Rectum (tissue), 1 donor: ENCODE measurements around a stretch of chr2.

DNA sequence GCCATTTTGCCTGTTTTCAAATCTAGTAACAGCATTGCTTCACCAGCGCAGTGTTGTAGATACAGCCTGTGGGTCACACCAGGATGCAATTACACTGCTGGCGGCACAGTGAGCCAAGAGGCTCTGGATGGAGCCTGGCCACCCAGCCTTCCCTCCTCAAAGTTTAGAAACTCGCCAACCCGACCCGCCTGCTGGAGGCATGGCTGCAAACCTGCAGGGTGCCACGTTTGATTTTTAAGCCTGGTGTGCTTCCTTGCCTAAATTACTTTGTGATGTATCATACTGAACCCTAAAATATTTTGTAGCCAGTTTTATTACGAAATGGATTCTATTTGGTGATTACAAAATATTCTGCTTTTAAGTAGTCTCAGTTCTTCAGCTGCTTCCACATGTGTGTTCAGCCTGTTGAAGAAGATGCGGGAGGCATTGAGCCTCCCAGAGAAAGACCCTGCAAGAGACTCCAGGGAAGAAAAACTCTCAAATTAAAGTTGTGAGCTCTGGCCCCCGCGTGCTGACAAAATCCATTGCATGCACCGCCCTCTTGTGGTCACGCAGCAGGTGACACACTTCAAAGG lies 63.2 kb upstream of the TWIST2 start:
- PRO-cap = no peak

GRCh38 chr2:238845799-238846156 lies 2.1 kb upstream of the TWIST2 start:
- PRO-cap = no peak

DNA sequence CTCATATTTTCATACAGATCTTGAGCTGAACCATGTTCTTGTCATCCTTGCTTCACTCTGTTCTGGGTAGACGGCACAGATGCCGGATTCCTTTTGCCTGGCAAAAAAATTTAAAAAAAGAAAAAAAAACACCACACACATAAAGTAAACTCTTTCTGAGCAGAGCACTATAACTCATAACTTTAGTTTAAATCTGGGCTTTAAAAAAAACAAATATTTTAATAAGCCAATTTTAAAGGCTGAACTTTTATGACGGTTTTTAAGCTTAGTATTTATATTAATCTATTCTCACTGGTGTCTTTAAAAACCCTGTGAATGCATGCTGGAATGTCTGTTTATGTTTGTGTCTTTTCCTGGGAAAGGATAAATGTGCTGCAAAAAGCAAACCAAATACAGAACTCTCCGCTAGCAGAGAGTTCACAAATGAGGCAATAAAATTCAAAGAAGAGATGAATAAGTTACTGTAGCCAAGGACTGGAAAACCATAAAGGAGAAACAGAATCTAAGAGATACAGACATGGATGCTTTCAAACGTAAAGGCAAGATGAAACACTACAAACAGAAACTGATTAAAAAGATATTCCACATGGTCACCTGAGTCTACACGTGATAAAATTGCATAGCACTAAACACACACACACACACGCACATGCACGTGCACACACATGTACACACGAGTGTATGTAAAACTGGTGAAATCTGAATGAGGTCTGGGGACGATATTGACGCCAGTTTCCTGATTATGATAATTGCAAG lies 4.3 kb downstream of the TWIST2 start:
- PRO-cap = no peak

- PRO-cap = no peak
Measured at GRCh38 chr2:238856798-238857313, 9.0 kb downstream of the TWIST2 start.

- PRO-cap = bidirectional peak, plus-strand start at chr2:238864492, minus-strand start at chr2:238864298
Measured at GRCh38 chr2:238863967-238864751, 16.3 kb downstream of the TWIST2 start.

GRCh38 chr2:238904239-238904992 lies 56.5 kb downstream of the TWIST2 start:
- PRO-cap = no peak

DNA sequence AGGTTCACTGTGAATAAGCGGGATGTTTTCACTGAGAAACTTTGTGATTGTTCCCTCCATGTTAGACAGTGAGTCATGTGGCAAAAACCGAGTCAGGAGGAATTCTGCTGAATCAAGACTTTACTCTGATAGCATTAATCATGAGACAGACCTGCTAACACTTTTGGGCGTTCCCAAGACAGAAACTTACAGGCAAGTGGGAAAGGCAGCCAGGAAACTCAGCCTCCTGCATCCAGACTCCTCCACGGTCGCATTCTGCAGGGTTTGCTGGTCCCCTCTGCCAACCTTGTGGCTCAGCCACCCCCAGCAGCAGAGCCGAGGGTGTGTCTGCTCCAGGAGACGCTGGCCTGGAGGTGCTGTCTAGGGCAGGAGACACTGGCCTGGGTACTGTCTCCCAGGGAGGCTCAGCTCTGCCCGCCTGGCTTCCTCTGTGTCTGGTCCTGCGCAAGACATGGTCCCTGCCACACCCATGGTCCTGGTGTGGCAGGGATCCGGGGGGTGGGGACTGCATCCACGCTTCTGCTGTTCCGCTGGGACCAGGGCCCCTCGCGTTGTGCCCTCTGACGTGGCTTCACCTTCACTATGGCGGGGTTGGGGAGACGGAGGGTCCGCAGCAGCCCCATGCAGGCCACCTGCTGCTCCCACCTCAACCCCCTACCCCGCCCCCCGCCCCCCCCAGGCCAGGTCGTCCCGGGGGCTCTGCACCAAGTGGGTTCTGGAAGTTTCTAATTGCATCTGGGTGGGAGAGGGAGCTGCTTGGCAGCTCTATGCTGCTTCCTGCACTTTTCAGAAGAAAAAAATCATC lies 177.5 kb downstream of the TWIST2 start:
- PRO-cap = no peak

GRCh38 chr2:239075662-239076504 lies 228.0 kb downstream of the TWIST2 start:
- PRO-cap = bidirectional peak, plus-strand start at chr2:239075984, minus-strand start at chr2:239075780; bidirectional peak, plus-strand start at chr2:239076279, minus-strand start at chr2:239076041

- PRO-cap = no peak
Measured at GRCh38 chr2:239098298-239098709, 250.4 kb downstream of the TWIST2 start.

DNA sequence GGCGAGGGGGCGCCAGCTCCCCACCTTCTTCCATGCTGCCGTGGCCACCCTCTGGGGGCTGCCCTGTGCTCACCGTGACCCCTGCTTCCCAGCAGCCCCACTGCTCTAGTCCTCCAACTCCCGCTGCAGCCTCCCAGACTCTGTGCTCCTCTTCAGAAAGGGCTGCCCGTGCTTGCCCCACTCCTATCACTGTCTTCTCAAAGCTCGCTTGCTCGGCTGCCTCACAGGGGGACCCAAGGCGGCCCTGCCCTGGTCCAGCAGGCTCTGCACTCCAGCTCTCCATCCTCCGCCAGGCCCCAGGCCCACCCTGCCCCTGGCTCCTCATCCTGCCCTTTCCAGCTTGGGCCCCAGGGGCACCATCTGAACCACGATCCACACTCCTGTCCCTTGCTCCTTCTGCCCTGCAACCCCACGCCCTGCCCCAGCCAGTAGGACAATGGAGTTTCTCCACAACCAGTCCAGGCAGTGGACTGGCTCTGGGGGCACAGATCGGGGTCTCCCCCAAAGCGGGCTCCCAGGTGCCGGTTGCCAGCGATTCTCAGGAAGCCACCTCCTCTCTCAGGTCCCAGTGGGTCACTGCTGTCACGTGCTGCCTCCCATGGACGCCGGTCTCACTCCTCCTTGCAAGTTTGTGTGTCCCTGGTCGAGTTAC lies 238.7 kb downstream of the HDAC4 start:
- PRO-cap = no peak

DNA sequence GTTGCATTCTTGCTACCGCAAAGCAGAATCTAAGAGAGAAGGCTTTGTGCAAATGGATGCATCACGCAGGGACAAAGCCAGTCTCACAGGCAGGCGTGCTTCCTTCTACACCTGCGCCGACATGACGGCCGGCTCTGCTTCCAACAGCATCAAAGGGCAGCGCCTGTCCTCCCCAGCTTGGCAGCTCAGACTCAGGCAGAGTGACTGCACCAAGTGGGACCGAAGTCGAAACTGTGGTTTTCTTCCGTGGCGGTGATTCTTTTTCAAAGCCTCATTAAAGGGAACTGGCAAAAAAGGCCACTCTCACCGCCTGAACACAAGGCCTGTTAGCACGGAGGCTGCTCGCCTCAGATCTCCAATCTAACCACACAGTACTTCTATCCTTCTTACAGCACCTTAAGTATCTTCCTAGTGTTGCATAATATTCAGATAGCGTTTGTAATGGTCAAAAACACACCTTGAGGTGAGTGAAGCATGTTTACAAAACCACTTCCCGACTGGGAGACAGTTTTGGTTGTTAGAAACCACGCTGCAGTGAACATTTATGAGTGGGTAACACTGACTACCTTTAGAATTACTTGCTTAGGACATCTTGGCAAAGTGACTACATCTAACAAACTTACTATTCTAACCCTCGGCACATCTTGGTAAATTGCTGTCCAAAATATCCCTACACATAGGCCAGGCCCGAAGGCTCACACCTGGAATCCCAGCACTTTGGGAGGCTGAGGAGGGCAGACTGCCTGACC lies 236.4 kb downstream of the HDAC4 start:
- PRO-cap = no peak

- PRO-cap = bidirectional peak, plus-strand start at chr2:239246967, minus-strand start at chr2:239246953
Measured at GRCh38 chr2:239246762-239247406, 153.9 kb downstream of the HDAC4 start.

DNA sequence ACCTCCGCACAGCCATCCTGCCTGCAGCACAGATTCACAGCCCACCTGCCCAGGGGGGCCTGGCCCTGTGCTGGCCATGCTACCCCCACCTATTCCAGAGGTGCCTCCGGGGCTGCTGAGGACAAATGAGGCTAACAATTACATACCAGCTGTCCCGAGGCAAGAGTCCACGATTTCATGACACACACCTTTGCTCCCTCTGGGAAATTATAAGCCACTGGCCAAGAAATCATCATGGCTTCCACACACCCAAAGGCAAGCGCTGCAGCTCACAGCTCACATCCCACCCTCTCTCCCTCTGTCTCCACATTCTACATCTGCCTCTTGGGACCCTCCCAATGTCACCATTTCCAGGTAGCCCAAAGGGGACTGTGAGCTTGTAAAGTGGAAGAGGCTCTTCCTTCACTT lies 134.4 kb downstream of the HDAC4 start:
- PRO-cap = no peak

DNA sequence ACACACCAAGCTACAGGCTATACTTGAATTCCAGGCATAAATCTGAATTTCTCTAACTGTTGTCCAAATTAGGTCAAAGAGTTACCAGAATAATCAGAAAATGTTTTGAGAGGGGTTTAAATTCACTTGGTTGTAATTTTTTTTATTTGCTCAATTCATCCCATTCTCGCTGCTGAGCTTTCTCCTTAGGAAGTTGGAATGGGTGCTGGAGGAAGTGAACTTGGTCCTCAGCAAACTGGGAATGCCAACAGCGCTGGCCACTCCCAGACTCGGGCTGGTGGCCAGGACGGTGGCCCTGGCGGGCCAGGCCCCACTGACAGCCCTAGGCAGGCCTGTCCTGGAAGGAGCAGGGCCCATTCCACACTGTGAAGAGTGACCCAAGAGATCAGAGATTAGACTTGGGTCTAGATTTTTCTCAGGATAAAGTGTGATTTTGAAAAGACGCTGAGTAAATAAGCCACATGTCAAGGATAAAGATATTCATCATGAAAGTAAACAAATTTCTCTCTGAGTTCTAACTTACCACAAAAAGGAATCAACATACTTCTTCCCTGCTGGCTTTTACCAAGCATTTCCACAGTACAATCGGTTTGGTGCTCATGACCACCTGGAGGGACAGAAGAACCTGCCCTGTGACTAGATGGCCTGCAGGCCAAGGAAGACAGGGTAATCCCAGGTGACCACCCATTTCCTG lies 132.7 kb downstream of the HDAC4 start:
- PRO-cap = bidirectional peak, plus-strand start at position 369 of the sequence, minus-strand start at position 237 of the sequence

DNA sequence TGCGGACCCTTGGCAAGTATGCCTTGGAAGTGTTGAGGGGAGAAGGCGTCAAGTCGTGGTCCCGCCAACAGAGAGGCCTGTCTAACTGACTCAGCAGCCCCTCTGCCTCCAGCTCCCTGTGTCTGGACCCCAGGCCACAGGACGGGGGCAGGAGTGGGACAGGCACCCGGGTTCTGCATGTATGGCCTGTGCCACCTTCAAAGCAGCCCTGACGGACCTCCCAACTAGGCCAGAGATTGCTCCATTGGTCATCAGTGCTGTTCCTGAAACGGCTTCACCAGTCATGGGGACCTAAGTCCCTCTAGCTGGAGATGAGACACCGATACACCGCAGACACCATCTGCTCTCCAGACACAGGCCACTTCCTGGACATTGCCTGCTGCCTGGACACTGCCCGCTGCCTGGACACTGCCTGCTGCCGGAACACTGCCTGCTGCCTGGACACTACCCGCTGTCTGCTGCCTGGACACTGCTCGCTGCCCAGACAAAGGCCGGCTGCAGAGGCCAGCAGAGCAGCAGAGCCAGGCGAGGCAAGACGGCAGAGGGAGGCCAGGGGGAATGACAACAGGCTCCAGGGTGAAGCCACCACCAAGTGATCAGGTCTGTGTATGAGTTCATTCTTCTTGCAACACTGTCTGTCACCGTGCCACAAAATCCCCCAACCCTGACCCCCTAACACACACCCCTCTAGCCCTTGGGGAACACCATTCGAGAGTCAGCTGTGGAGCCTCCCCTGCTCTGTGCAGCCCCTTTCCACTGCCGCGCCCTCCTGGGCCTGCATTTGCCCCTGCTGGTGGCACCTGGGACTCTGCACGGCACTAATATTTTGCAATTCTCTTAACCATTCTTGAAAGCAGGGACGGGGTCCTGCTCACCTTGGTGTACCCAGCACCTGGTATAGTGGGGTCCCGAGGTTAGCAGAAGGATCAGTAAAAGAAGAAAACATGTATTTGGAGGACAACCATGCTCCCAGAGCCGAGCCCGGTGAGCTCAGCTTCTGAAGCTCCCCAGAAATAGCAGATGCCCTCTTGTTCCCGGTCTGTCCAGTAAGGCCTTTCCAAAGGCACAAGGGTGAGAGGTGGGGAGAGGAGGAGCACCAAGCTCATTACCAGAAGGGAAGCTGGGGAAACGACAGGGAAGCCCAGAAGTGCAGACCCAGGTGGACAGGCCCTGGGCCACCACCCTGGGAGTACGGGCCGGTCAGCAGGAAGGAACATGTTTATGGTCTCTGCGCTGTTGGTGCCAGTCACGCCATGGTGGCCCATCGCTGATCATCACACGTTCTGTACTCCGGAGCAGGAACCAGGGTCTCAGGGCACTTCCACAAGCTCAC lies 124.1 kb downstream of the HDAC4 start:
- PRO-cap = no peak

- PRO-cap = no peak
Measured at GRCh38 chr2:239290722-239291574, 109.9 kb downstream of the HDAC4 start.

DNA sequence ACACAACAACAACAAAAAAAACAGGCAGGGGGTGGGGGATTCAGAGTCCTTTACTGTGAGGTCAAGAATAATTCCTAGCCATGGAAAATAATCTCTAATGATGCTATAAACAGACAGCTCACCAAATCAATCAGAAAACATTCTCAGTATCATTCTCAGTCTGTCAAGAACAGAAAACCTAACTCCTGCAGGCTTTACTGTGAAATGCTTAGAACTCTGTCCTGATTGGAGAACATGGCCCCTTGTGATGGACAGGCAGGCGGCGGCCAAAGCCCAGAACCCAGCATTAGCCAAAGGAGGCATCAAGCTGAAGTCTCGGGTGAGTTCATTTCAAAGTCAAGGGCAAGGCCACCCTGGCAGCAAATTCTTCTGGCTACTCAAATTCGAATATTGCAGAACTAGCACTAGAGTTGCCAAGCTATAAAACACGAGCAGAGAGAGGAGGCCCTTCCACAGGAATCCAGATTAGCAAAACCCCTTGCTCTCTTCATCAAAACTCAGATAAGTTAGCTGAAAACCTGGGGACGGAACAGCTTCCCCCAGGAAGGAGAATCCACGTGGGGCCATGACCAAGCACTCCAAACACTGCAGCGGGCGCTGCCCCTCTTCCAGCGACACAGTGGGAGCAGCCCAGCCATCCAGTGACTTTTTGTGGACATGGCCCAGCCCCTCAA lies 98.7 kb downstream of the HDAC4 start:
- PRO-cap = no peak

- PRO-cap = no peak
Measured at GRCh38 chr2:239310258-239310702, 90.5 kb downstream of the HDAC4 start.

DNA sequence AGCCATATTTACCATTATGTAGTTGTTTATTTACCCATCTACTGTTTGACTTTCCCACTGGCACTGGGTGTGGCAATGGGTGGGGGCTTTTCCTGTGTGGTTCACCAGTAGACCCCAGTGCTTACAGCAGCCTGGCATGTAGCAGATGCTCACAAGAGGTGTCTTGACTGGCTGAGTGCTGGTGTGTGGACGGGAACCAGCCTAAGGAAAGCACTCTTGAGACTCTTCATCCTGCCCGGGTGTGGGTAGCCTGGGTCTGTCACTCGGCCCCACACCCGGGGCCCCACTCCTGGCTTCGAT lies 78.3 kb downstream of the HDAC4 start:
- PRO-cap = no peak

DNA sequence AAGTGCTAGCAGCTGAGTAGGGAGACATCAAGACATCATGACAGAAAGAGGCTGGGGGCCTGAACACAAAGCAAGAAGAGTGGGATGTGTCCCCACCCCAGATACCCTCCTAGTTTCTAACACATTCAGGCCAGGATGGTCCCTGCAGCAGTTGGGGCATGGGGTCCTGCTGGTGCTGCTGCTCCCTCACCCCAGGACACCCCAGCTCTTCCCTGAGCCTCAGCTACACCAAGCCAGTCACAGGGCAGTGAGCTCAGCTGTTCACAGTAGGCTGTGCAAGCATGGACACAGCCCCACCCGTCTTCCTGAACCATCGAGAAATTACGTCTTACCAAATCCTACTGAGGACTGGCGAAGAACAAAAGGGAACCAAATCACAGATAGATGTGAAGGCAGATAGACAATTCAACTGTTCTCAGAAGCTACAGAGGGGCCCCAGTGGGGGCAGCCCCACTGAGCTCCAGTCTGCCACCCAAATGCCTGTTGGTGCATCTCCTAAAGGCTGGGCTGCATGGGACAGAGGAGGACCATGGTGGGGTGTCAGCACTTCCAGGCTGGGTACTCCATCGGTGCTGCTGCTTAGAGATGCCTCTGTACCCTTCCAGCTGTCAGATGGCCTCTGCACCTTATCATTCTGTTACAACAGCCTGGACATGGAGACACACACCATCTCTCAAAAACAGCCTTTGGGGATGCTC lies 60.7 kb downstream of the HDAC4 start:
- PRO-cap = no peak